Airway epithelial cell (primary cell): ENCODE measurements around the genes UAP1L1, SSNA1 and RNF224.

DNA sequence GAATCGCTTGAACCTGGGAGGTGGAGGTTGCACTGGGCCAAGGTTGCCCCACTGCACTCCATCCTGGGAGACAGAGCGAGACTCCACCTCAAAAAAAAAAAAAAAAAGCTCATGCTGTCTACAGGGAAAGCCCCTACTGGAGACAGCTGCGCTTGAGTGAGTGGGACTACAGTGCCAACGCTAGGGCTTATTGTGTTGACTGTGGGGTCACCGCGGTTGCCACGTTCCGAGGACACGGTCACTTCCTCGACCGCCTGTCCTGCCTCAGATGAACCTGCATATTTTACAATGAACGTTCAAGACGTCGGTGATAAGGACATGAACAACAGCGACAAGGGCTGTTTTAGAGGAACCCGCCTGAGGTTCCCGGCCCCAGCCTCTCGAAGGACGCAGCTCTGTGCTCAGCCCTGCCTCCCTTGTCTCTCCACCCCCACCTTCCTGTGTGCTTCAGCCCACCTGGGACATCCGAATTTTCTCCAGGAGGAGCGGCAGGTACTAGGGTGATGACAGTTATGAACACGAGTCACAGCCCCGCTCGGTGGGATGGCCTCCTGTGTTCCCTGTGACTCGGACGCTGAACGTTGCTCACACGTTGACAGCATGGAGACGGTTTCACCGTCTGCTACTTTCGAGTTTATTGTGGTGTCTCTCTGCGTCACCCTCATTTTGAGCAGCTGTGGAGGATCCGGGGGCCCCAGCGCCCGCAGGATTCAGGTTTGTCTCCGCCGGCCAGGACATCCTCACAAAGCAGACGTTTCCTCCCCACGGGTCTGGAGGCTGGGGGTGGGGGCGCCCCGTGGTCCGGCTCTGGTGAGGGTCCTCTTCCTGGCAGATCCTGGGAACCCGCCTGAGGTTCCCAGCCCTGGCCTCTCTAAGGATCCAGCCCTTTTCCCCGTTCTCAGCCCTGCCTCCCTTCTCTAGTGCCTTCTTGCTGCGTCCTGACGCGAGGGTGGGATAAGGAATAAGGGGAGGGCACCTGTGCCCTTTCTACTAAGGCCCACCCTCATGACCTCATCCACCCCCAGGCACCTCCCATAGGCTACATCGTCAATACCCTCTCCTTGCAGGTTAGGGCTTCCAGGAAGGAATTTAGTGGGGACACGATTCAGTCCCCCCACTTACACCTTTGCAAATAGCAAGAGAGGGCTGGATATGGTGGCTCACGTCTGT, 11.1 kb upstream of the DIPK1B start:
- RAMPAGE, long total RNA: no peak

GRCh38 chr9:136827213-136828188, 14.8 kb upstream of the AJM1 start:
- RAMPAGE, long total RNA: no peak

GRCh38 chr9:136840053-136840530, 2.2 kb upstream of the AJM1 start:
- RAMPAGE, long total RNA: no peak

DNA sequence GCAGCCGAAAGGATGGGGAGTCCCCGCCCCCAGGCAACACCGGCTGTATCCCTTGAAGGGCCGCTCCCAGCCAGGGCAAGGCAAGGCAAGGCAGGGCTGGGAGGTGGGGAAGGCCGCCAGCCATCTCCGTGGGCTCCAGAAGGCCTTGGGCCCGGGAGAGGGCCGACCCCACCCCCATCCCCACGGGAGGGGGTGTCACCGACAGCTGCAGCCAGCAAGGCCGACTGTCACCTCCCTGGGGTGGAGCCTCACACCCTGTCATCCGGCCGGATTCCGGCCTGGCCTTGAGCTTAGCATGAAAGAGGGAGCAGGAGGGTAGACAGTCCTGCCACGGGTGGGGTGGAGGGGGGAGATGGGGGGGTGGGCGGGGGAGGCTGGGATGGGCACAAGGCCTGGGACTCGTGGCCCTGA, 381 bp downstream of the AJM1 start:
- RAMPAGE, long total RNA: no peak

GRCh38 chr9:136886933-136887689, 795 bp downstream of the TRAF2 start:
- RAMPAGE, long total RNA: no peak

DNA sequence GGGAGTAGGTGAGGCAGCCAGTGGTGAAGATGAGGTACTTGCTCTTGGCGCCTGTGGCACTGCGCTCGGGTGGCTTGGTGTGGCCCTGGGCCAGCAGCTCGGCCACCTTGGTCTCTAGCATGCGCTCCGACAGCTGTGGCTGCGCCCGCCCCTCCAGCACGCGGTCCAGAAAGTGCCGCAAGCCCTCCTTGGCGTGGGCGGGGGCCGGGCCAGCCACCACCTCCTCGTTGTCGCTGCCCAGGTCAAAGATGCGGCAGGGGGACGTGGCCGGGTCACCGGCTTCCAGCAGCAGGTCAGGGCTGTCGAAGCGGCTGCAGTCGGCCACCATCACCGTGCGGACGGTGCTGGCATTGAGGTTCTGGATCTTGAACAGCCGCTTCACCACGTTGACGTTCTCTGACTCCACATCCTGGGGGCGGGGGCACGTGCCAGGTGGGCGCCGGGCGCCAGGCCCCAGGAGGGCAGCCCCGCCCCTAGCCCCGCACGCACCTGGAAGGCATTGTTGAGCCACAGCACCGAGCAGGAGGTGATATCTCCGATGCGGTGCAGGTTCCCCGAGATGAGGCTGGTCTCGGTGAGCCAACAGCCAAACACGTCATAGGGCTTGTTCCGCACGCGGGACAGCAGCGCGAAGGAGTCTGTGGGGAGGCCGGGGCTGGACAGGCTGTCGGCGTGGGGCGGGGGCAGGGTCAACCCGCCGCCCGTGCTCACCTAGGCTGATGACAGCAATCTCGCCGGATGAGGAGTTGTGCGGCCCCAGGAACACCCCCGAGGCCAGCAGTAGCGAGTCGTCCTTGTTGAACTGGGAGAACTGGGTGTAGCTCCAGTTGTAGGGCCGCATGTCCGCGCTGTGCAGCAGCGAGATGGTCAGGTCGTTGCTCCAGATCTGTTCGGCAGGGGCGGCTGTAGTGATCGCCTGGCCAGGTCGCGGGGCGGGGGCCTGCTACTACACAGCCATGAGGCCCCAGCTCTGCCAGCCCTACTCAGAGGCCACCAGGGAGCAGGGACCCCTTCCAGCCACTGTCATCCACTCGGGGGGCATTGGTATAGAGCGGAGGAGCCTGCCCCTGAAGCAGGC, 2.1 kb downstream of the FBXW5 start:
- RAMPAGE, long total RNA: no peak

GRCh38 chr9:136946753-136947865, 2.1 kb downstream of the C8G start:
- RAMPAGE, long total RNA: no peak

GRCh38 chr9:136977916-136978706, 807 bp downstream of the PTGDS start:
- RAMPAGE, long total RNA: no peak

GRCh38 chr9:137032867-137033348, 1.0 kb upstream of the FUT7 start:
- RAMPAGE, long total RNA: no peak

- RAMPAGE, long total RNA: no peak
Observed at GRCh38 chr9:137035179-137035594, 3.3 kb upstream of the FUT7 start.

GRCh38 chr9:137076742-137077840, at the start of gene UAP1L1:
Gene UAP1L1 (plus strand): TSS chr9:137077517.
- RAMPAGE, long total RNA: no peak

DNA sequence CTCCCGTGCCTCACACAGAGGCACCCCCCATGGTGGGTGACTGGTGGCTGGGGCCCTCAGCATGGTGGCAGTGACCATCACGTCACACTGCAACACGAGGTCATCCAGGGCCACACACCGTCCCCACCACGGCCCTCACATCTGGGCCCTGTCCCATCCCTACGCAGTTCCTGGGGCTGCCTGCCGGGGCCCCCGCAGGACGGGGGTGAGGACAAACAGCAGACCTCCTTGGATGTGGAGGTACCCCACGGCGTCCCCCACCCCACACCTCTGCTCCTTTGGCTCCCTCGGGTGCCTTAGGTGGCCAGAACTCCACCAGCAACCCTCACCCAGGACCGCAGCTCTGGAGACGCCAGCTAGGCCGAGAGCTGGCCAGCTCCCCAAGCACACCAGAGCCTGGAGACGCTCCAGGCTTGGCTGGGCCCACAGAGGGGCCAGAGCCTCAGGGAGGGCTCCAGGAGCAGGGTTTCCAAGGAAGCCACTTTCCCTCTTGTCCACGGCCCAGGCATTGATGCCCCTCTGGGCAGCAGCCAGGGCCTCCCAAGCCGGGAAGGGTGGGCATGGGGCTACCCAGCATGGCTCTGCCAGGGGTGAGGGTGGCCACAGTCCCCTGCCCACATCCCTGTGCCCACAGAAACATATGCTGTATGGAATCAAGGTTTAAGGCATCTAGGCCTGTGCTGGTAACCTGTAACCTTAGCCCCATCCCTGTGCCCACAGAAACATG, 1.3 kb upstream of the DPP7 start:
- RAMPAGE, long total RNA: no peak

- RAMPAGE, long total RNA: no peak
Observed at GRCh38 chr9:137150063-137150380, 11.1 kb downstream of the GRIN1 start.

- RAMPAGE, long total RNA: no peak
Observed at GRCh38 chr9:137168880-137169809, 706 bp downstream of the LRRC26 start.

DNA sequence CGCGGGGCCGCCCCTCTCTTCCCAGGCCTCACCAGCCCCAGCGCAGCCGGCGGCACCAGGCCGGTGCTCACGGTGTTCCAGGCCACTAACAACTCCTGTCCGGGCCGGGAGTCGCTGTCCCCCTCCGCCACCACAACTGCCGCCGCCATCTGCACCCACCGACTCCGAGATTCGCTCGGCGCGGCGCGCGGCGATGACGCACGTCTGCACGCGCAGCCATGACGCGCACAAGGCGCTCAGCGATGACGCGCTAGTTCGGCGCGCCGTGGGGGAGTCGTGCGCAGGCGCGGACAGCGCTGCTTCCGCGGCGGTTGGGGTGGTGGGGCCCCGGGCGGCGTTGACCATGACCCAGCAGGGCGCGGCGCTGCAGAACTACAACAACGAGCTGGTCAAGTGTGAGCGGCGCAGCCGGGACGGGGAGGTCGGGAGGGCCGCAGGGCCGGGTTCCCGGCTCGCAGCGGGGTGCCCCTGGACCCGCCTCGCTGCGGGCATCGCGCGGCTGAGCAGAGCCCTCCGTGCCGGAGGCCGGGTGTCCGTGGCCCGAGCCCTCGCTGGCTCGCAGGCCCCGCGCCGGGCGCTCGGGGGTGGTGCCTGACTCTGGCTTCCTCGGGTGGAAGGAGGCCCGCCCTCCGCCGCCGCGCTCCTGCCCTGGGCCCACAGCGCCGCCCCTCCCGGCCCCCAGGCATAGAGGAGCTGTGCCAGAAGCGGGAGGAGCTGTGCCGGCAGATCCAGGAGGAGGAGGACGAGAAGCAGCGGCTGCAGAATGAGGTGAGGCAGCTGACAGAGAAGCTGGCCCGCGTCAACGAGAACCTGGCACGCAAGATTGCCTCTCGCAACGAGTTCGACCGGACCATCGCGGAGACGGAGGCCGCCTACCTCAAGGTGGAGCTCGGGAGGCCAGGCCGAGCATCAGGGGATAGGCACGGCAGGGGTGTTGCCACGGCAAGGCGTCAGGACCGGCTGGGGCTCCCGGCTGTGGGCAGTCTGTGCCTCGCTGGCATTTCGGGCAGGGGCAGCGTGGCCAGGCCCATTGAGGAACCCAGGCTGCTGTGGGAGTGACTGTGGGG, at the start of gene SSNA1:
SSNA1 (plus strand) TSS at position 293 of the 1,067 bp plus-strand sequence.
- RAMPAGE, long total RNA: start-site peak on the plus strand centred at position 306 of the sequence, 35 bp wide, 151 and 59 reads in 2 replicates

DNA sequence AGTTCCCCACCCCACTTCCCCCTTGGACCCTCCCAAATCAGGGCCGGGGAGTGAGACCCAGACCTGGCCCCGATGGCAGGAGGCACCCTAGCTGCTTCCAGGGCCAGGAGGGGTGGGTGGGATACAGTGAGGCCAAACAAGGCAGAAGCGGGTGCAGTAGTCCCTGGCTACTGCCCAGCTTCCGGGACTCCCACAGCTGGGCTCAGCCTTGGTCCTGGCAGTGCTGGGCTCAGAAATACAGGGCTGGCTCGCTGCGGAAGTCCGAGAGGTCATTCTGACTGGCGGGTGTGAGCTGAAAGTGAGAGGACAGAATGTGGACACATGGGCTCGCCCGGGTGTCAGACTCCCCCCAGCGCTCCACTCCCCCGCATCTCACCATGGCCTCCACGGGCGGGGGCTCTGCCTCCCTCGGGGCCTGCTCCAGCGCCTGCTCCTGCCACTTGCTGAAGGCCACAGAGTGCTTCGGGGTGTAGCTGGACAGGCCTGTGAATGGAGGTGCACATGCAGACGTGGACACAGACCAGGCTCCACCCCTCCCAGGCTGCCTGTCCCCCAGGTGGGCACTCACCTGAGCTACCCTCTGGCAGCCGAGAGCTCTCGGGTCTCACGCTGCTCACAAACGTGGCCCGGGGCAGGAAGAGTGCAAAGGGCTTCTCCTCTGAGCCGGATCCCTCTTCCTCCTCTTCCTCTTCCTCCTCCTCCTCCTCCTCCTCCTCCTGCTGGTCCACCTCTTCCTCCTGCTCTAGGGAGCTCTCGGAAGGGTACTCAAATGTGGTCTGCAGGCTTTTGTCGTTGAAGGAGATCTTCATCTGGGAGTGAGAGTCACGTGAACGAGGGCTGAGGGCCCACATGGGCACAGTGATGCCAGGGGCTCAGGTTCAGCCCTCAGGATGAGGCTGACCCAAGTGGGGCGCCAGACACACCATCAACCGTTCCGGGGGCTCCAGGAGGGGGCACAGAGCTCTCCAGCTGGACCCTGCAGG, 3.7 kb downstream of the SSNA1 start:
- RAMPAGE, long total RNA: no peak

DNA sequence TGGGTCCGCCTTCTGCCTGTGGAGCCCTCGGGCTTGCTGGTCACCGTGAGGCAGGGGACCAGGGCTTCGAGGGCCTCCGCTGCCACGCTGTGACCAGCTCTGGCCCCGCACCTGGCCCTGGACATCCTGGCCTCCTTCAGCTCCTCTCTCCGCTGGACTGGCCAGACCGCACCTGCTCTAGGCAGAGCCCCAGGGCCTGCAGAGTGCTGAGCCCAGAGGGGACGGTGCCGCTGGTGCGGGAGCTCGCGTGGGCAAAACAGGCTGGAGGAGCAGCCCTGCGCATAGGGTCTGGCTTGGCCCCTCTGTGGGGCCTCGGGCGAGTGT, 828 bp upstream of the RNF208 start:
- RAMPAGE, long total RNA: no peak

DNA sequence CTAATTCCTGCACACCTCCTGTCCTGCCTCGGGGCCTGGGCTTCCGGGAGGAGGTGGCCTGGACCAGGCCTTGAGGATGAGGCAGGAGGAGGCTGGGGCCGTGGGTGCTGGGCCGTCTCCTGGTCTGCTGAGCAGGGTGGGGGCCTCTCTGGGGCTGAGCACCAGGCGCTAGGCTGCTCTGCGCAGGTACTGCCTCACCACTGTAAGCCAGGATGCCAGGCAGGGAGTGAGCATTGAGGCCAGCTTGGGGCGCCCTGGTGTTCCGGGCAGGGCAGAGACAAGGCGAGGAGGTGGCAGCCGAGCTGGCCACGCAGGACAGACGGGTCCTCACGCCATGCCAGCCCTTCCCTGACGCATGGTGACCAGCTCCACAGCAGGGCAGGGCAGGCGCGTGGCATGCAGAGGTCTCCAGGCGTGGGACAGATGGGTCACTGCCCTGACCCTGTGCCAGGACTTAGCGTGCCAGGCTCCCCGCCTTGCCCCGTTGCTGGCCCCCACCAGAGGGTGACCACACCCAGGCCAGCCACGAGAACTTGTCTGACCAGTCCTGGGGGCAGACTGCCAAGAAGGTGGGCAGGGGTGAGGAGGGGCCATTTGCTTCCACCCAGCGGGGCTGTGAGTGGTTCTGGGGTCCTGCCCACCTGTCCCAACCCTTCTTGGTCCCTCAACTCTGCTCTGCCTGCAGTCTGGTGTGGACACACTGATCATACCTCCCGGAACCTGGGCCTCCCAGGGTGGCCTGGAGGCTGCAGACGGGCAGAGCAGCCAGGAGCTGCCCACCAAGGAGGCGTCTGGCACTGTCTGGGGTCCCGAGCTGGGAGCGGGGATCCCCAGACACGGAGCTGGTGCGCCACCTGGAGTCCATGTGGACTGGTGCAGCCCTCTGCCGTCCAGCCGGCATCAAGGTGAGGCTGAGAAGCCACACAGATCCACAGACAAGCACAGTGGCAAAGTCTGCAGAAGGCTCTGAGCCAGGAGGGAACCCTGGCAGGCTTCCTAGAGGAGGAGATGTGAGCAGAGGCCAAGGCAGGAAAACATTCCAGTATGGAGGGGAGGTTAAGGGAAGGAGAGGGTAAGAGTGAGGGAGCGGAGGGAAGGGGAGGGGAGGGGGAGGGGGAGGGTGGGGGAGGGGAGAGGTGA, at the start of gene RNF224:
RNF224 (plus strand) TSS at position 667 of the 1,140 bp plus-strand sequence.
- RAMPAGE, long total RNA: no peak

- RAMPAGE, long total RNA: no peak
Observed at GRCh38 chr9:137237966-137238652, 3.0 kb upstream of the TUBB4B start.

- RAMPAGE, long total RNA: no peak
Observed at GRCh38 chr9:137268415-137269135, 9.0 kb upstream of the TOR4A start.